GM12892 (cell line): ENCODE data around the genes AMY1B and AMY1C.

- RRBS: no CpG with 5 or more reads among the region's 6 CpGs
These were observed 414 bp upstream of the OLFM3 start for GRCh38 chr1:101997154-101997526.

DNA sequence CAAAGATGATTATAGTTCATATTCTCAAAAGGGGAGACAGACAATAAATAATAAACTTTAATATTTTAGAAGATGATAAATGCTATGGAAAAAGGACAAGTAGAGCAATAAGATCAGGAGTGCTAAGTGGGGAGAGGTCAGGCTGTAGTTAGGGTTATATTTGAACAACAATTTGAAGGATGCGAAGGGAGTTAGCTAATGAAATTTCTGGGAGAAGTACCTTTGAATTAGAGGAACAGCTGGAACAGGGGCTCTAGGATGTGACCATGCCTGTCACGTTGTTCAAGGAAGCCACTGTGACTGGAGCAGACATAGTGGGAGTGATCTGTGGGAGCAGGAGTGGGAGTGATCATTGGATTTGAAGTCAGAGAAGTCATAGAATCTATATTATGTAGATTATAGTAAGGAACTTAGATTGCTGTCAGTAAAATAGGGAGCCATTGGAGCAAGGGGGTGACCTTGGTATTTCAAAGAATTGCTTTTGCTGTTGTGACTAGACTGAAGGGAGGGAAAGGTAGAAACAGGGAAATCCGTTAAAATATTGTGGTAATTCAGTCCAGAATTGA is 4.8 kb downstream of the RNPC3 start:
- RRBS: no CpG with 5 or more reads among the region's 3 CpGs

DNA sequence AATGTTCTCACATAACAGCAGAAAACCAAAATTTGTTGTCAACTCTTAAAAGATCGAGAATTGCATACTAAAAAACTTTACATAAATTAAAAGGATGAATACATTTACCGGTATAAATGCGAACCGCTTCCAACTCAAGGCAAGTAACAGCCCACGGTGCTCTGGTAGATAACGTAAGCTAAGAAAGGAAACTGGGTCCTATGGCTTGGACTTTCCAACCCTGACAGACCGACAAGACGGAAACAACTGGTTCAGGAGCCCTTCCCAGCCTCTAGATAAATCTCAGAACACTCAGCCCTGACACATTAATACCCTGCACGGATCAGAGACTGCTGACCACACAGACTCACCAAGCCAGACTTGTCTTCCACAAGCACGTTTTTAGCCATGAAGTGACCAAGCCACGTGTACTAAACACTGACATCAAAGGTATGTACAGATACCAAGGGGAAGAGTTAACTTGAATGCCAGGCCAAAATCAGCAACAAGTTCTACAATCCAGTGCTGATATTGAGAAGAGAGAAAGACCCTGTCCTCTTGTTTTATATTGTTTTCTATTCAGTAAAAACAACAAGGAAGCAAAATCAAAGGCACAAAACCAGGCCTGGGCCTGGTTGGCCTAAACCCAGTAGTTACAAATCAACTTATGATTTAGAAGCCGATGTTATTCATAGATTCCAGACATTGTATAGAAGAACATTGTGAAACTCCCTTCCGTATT is at the start of gene AMY1B:
AMY1B (minus strand) TSS at position 277 of the 721 bp plus-strand sequence.
- RRBS: no CpG with 5 or more reads among the region's 13 CpGs

DNA sequence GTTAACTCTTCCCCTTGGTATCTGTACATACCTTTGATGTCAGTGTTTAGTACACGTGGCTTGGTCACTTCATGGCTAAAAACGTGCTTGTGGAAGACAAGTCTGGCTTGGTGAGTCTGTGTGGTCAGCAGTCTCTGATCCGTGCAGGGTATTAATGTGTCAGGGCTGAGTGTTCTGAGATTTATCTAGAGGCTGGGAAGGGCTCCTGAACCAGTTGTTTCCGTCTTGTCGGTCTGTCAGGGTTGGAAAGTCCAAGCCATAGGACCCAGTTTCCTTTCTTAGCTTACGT is at the start of gene AMY1C:
AMY1C (plus strand) TSS at position 184 of the 289 bp plus-strand sequence.
- RRBS: no CpG with 5 or more reads among the region's 6 CpGs

- RRBS: no CpG with 5 or more reads among the region's 3 CpGs
These were observed 165.8 kb downstream of the NTNG1 start for GRCh38 chr1:107306710-107307006.

- RRBS: no CpG with 5 or more reads among the region's 1 CpG
These were observed 342.0 kb downstream of the VAV3 start for GRCh38 chr1:107622924-107623416.

DNA sequence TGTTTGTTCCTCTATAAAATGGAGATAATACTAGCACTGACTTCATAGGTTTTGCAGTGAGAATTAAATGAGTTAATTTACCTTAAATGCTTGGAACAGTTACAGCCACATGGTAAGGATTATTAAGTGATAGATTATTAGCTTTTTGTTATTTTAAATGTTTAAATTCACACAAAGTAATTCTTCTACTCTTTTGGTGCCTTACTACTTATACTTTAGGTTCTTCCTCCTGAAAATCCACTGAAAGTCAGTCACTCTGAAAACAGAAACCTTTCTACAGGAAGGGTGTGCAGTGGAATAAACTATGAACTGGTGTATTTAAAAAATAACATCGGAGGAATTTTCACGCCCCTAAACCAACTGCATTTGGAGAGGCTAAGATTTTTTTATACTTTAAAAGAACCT is 279.7 kb downstream of the VAV3 start:
- RRBS: no CpG with 5 or more reads among the region's 2 CpGs

DNA sequence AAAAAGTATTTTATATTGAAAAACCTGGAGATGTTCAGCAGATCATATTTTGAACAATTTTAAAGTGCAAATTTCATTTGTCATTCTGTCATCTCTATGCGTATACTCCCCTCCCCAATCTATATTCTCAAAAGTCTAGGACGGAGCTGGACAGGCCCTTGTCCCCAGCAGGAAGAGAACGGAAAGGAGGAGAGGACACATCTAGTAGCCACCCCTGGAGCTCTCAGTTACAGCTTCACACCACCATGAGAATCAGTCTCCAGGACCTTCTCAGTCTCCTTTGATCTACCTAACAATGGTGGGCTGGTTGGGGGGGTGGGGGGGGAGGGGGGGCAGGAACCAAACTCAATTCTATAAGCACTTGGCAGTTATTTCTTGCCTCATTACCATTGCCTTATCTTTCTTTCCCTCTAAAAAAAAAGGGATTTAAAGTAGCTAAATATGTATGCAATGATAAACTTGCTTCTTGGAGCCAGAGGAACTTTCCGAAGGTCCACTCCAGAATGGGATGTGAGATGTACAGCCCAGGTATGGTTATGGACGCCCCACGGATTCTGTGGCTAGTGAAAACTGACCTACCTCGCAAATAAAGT is 279.2 kb downstream of the VAV3 start:
- RRBS: no CpG with 5 or more reads among the region's 7 CpGs

DNA sequence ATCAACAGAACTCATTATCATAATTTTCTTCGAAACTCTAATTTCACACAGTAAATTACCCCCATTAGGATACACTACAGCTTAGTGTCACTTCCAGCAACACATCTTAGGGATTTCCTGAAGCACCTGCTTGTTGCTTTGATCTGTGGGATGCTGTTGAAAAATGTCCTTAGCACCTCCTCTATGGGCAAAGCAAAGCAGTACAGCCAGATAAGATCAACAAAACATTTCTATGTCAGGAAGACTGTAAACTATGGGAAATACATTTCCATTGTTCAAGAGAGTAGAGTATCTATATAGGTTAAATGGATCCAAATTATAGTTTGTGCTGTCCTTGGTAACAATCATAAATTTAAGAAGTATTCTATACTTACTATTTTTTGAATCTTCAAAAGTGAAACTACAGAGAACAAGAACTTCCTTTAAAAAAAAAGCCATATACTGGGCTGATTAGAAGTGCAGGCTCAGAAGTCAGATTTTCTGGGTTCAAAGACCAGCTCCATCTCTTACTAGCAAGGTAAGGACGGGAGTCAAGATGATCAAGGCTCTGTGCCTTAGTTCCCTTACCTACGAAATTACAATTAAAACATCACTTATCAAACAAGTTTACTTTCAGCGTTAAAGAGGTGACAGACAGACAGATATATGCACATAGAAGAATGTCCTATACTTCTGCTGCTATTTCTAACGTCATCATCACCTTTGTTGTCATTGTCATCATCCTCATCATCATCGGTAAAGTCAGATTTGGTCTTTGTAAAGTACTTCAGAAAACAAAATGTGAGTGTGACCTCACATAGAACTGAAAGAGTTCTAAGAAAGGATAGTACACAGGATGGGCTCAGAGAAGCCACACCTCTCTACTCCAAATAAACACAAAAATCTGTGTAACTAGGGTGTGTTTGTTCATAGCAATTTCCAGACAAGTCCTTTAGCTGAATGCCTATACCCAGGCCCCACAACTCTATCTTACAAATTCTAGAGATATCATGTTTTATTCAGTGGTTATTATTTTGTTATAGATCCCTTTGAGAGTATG is 178.8 kb downstream of the VAV3 start:
- RRBS: no CpG with 5 or more reads among the region's 6 CpGs

DNA sequence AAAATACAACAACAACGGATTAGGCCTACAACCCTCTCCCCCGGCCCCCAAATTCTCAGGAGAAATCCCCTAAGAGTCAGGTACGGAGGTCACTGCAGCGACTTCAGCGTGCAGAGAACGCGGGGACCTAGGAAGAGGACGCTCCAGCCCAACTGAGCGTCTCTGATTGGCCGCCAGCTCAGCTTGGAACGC is 130 bp upstream of the PRPF38B start:
- RRBS: no CpG with 5 or more reads among the region's 11 CpGs

DNA sequence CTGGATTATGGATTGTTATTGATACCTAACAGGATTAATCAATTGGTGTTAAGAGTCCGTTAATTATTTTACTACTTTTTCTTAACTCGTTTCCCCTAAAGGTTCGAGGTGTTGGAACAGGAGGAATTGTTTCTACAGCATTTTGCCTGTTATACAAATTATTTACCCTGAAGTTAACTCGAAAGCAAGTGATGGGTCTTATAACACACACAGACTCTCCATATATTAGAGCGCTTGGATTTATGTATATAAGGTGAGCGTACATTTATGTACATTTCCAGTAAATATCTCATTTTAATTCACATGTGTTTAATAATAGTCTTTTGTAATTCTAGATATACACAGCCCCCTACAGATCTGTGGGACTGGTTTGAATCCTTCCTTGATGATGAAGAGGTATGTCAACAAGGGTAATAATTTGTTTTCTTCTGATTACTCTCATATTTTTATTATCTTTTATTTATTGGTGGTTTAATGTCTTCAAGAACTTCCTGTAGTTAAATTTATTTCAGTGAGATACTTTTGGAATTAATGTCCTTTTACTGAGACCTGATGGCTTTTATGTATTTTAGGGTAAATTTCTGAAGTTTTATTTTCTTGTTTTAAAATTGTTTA is 3.9 kb downstream of the PRPF38B start:
- RRBS: no CpG with 5 or more reads among the region's 6 CpGs

DNA sequence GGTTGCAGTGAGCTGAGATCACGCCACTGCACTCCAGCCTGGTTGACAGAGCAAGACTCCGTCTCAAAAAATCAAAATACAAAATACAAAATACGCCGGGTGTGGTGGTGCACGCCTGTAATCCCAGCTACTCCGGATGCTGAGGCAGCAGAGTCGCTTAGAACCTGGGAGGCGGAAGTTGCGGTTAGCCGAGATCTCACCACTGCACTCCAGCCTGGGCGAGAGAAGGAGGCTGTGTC is 9.3 kb upstream of the FNDC7 start:
- RRBS: no CpG with 5 or more reads among the region's 11 CpGs

DNA sequence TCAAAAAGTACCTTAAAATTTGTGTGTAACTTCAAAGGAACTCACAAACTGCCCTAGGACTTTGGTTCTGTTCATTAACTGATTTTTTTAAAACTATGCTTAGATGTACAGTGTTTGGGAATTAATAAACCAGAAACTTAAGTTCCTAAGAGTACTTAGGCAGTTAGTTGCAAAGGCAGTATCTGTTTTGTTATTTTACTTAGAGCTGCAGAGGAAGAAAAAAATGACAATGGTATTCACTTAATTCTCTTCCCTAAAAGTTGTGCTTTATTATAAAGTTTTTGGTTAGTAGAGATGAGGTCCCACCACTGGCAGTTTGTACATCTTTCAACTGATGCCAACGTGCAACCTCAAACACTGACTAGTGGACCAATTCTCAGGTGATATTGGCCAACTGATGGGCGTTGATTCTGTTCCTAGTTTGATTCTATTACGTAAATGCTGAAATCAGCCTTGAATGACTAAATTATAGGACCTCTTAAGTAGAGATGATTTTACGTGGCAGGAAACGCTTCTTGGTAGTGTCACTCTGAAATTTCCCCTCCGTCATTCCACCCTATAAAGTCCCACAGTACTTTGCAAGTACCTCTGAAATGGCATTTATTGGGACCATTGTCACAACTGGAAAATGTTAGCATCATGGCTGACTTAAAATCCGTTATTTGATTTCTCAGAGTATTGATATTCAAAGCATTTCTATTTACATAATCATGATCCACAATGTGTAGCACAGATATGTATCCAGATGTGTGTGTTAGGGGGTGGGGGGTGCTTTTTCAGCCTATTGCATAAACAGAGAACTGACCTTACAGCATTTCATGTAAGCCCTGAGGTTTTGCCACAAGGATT is 8.8 kb upstream of the FNDC7 start:
- RRBS: no CpG with 5 or more reads among the region's 7 CpGs

DNA sequence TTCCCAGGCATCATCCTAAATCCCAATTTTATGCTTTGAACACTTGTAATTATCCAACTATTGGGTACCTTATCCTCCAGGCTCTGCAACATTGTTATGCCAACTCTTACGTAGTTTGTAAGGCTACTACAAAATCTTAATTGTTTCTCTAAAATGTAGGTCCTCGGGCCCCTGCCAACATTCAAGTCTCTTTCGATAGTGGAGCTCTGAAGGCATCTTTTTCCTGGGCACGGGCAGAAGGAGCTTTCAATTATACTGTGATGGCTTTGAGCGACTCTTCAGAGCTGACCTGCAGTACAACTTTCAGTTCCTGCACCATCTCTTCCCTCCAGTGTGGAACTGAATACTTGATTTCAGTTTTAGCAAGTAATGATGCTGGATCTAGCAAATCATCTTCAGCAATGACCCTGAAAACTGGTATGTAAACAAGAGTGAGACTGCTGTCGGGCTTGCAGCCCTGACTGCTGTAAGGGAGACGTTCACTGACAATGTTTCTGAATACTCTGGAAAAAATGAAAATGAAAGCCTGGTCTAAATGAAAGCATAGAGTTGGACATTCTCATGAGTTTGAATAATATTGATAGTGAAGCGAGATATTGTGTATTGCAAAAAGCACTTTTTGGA is 9.6 kb downstream of the FNDC7 start:
- RRBS: no CpG with 5 or more reads among the region's 8 CpGs

DNA sequence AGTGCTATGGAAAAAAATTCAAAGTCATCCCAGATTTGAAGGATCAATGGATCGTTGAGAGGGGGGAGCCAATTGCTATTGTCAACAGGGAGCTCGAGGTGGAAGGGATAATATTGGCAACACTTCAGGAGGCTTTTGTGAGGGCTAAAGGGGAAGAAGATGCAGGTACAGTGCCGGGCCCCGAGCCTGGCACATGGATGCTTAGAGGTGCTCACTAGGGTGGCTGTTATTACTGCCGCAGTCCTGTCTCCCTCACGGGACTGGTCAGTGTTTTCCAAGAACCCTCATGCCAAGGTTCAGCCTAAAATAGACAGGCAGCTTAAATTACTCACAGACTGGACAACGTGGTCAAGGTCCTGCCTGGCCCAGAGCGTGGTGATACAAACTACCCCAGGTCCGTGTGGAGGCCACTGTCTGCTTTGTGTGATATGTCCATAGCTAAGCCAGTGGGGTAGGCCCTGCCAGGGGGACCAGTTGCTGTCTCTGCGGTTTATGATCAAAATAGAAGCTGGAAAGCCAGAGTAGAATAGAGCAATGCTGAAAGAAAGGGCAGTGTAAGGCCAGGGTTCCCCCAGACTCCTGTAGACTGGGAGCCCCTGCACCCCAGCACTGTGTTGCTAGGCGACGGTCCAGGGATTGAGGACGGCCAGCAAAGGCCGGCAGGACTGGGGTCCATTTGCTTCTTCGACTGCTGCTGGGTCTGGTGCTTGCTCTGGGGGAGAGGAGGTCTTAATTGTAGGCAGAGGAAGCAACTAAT is 36.0 kb downstream of the ELAPOR1 start:
- RRBS: no CpG with 5 or more reads among the region's 15 CpGs

GRCh38 chr1:109152225-109152673 is 38.3 kb downstream of the ELAPOR1 start:
- RRBS: no CpG with 5 or more reads among the region's 1 CpG

DNA sequence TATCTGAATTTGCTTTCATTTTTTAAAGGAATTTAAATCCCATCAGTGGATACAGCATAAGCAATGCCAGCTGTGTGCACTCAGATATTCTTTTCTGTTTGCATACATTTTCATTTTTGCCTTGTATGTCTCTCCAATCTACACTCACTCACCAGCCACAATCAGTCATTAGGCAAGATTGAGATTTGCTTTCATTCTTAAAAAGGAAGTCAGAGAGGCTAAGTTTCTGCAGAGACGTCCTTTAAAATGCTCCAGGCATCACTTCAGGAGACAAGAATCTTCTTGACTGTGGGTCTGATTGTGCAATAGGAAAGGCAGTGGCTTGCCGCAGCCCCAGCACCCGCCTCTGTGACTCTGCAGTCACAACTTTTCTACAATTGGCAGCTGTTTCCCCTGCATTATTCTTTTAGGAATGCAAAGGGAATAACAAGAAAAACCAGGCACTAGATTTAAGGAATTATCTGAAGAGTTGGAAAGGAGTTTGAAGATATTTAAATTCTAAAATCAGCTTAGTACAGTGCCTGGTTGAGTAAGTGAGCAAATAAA is 48.4 kb downstream of the ELAPOR1 start:
- RRBS: no CpG with 5 or more reads among the region's 3 CpGs

- RRBS: no CpG with 5 or more reads among the region's 12 CpGs
These were observed 7.4 kb downstream of the PSRC1 start for GRCh38 chr1:109275478-109276050.

DNA sequence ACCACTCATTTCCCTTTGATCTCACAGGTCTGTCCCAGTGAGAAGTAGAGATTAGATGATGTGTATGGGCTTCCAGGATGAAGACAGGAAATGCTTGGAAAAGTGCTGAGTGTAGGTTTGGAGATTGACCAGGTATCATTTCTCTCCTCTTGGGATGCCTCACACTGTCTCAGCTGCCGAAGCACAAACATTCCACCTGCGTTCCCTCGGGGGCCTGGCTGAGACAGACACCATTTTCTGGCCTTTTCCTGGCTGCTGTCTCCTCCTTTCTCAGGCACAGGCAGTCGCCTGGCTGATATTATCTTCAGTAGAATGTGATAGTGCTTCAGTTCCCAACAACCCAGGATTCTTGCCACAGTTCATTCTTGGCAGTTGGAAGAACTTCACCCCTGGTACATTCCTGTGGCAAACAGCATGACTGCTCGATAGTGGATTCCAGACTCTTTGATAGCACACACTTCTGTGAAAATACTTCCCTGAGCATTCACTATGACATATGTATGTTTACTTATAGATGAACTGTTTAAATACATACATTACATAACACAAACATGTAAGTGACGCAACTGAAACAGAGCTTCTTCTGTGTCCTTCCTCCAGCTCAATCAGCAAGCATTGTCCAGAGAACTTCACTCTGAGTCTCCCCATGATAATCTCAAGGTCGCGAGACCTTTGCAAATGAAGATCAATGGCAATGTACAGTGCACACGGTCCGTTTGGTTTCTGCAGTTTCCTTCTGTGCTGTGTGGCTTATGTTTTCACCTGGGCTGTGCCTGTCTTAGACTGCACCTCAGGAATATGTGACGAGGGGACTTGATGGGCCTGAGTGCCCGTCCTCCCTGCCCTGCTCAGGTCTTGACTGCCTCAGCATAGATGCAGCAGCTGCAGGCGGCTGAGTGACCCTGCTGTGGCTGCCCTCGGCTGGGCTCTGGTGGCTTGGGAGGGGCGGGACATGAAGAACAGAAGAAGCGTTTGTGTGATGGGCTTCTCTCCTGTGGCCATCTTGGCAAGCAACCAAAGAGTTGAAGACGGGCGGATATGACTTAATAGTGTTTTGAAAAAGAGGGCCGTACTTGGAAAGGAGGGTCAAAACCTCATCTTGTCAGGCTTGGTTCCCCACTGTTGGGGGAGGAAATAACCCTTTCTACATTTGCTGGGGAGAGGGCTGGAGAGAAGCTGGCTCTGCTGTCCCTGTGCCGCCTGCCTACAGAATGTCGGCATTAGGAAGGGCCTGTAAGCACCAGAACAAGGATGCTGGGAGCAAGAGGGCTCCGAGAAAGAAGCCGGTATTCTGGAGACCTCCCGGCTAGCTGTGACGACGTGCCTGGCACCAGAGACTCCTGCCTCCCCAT is 7.4 kb downstream of the MYBPHL start:
- RRBS: no CpG with 5 or more reads among the region's 26 CpGs